Measurements from ENCODE around the gene GTPBP10.

DNA sequence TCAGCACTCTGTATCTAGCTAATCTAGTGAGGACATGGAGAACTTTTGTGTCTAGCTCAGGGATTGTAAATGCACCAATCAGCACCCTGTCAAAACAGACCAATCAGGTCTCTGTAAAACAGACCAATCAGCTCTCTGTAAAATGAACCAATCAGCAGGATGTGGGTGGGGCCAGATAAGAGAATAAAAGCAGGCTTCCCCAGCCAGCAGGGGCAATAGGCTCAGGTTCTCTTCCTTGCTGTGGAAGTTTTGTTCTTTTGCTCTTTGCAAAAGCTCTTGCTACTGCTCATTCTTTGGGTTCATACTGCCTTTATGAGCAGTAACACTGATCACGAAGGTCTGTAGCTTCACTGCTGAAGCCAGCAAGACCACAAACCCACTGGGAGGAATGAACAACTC, 11.5 kb upstream of the GTPBP10 start:
- RRBS: no CpG with 5 or more reads among the region's 1 CpG

- RRBS: no CpG with 5 or more reads among the region's 46 CpGs
These were observed at the start of gene GTPBP10 for GRCh38 chr7:90346390-90347601. GTPBP10 (plus strand) TSS chr7:90346716.

DNA sequence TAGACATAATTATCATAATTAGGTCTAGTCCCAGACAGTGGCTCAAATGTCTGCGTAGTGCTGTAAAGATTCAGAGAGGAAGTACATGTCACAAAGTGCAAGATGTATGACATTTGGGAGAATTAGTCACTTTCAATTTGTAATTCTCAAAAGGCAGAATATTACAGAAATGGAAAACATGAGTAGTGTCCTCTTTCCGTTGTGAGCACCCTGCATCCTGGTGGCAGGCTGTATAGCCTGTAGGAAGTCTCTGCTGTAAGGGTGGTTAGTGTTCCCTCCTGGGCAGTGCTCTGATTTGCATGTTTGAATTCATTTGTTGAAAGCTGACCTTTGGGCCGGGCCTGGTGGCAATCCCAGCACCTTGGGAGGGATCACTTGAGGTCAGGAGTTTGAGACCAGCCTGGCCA, 17.0 kb downstream of the CDK14 start:
- RRBS: no CpG with 5 or more reads among the region's 3 CpGs

GRCh38 chr7:90621169-90621635, 25.1 kb downstream of the CDK14 start:
- RRBS: no CpG with 5 or more reads among the region's 2 CpGs

DNA sequence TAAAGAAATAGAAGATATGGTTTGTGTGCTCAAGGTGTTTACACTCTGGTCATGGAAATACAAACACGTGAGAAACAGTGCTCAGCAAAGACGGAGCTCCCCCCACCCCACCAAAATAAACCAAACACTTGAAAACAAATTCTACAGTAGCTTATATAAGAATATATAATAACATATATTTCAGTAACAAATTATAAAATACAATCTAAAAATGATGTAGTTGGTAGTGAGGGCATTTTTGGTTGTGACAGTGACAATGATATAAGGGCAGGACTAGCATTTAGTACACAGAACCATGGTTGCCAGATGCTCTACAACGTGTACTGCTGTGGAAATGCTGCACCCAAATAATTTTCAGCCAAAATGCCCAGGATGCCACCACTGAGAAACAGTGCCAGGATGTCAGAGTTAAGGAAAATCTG, 121.7 kb downstream of the CDK14 start:
- RRBS: no CpG with 5 or more reads among the region's 3 CpGs

DNA sequence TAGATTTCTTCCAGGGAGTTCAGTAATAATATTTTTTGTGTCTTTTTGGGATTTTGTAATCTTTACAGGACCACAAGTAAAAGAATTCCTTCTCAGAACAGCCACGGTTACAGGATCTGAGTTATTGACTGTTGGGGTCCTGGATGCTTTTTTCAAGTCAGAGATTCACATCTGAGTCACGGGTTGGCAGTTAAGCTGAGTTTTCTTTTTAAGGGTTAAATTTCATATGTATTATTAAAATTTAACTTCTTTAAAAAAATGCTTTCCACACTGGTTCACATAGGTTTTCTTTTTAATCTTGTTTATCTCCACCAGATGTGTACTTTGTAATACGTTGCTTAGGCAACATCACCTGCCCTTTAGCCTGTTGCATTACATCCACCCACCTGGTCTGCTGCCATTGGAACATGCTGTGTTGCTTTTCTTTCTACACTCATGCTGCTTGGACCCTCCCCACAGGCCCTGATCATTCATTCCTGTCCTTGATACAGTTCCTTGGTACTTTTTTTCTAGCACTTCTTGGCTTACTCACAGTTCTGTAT, 124.7 kb downstream of the CDK14 start:
- RRBS: no CpG with 5 or more reads among the region's 3 CpGs

DNA sequence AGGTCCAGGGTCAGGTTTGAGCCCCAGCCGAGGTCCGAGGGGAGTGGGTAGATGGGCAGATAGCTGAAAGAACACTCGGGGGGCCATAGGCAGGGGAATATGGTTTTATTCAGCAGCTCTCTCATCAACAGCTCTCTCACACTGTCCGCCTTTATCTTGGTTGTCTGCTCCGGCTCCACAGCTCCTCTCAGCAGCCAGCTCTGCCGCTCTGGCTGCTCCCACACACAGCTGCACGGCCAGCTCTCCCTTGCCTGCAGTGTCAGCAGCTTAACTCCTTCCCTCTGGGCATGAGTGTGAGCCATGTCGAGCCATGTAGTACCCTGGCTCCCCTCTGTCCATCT, 170.5 kb downstream of the CDK14 start:
- RRBS: no CpG with 5 or more reads among the region's 8 CpGs

- RRBS: no CpG with 5 or more reads among the region's 2 CpGs
These were observed 135.7 kb upstream of the FZD1 start for GRCh38 chr7:91128587-91128906.

GRCh38 chr7:92061037-92061458, 73.2 kb downstream of the CYP51A1 start:
- RRBS: no CpG with 5 or more reads among the region's 5 CpGs

DNA sequence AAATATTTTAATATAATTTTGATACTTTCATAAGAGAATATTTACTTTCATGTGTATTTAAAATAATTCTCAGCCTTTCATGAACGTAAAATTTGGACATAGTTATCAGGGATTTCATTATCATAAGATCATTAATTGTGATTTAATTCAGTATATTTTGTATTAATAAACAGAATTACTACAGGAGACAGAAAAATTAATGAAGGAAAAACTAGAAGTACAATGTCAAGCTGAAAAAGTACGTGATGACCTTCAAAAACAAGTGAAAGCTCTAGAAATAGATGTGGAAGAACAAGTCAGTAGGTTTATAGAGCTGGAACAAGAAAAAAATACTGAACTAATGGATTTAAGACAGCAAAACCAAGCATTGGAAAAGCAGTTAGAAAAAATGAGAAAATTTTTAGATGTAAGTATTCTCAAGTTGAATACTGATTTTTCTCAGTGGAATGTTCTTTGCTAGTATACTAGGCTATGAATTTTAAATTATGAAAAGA, 69.2 kb downstream of the CYP51A1 start:
- RRBS: no CpG with 5 or more reads among the region's 2 CpGs

DNA sequence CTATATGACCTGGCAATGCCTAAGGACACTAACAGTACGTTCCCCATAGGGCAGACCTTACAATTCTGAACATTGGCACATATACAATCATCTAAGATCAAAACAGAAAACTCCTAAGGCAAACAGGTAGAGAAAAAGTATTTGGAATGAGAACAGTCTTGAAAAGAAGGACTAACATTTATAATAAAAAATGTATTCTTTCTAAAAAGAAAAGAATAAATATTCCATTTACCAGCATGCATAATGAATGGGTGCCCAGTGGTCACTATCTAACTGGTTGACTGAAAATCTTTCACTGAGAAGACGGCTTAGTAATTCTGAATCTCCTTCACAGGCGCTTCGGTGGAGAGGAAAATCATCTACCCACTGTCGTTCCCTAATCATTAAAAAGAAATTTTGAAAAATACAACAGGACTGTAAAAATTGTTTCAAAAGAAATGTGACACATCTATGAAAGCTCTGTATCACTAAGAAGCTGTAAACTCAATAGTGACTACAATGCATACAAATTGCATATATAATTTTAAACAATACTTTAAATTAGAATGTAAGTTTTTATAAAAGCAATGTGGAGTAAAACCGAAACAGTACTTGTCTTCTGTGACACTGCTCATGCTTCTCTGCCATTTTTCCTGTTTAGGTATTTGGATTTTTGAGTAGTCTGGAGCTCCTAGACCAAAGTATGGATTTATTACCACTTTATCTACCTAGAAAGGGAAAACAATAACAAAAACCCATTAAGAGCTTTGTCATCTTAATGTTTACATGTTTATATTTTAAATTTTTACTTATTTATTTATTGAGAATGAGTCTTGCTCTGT, 11.3 kb downstream of the KRIT1 start:
- RRBS: no CpG with 5 or more reads among the region's 6 CpGs

GRCh38 chr7:92246731-92246968, 876 bp downstream of the ANKIB1 start:
- RRBS: no CpG with 5 or more reads among the region's 10 CpGs

GRCh38 chr7:92345098-92346175, 99.7 kb downstream of the ANKIB1 start:
- RRBS: no CpG with 5 or more reads among the region's 6 CpGs

DNA sequence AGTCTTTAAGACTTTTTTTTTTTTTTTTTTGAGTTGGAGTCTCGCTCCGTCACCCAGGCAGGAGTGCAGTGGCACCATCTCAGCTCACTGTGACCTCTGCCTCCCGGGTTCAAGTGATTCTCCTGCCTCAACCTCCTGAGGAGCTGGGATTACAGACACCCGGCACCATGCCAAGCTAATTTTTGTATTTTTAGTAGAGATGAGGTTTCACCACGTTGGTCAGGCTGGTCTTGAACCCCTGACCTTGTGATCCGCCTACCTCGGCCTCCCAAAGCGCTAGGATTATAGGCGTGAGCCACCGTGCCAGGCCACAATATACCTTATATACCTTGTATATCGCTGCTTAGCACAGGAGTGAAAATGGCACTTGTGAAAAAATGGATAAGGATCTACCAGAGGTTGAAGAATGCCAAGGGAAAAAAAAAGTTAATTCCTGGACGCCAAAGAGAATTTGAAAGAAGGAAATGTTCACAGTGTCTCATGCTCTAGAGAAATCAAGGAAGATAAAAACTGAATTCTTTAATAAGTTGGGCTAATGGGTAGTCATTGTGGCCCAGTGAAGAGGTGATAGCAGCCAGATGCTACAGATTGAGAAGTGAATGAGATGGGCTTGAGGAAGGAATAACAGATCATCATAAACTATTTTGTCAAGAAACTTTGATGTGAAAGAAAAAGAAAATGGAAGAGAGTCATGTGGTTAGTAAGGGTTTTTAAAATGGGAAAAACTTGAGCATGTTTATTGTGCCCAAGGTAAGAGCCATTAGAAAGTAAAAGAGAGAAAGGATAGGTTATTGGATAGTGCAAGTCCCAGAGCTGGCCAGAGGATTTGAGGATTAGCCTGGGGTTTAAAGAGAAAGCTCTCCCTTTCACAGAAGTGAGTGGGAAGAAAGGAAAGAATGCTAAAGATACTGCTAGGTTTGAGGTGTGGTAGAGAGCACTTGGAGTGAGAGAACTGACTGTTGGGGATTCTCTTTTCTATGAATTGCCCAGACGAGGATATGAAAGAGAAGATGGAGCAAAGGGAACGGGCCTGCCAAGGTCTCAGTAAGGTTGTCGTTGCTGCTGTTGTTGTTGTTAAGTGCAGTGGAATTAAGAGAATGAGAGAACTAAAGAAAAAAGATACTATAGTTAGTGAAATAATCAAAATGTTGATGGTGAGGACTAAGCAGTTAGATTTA, 98.5 kb upstream of the GATAD1 start:
- RRBS: no CpG with 5 or more reads among the region's 15 CpGs

DNA sequence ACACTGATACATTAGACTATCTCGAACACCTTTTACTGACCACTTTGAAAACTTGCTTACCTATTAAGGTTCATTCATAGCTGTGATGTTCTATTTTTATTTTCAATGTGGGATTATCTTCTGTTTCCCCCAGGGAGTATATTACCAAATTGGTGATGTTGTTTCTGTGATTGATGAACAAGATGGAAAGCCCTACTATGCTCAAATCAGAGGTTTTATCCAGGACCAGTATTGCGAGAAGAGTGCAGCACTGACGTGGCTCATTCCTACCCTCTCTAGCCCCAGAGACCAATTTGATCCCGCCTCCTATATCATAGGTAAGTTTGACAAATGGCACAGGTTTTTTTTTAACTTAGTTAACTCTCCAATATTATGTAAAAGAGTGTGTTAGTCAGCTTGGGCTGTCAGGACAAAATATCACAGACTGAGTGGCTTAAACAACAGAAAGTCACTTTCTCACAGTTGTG, 7.1 kb downstream of the GATAD1 start:
- RRBS: no CpG with 5 or more reads among the region's 4 CpGs

GRCh38 chr7:92527462-92528134, 722 bp downstream of the PEX1 start:
- RRBS: 2% methylated on average over 8 of the region's 27 CpGs

DNA sequence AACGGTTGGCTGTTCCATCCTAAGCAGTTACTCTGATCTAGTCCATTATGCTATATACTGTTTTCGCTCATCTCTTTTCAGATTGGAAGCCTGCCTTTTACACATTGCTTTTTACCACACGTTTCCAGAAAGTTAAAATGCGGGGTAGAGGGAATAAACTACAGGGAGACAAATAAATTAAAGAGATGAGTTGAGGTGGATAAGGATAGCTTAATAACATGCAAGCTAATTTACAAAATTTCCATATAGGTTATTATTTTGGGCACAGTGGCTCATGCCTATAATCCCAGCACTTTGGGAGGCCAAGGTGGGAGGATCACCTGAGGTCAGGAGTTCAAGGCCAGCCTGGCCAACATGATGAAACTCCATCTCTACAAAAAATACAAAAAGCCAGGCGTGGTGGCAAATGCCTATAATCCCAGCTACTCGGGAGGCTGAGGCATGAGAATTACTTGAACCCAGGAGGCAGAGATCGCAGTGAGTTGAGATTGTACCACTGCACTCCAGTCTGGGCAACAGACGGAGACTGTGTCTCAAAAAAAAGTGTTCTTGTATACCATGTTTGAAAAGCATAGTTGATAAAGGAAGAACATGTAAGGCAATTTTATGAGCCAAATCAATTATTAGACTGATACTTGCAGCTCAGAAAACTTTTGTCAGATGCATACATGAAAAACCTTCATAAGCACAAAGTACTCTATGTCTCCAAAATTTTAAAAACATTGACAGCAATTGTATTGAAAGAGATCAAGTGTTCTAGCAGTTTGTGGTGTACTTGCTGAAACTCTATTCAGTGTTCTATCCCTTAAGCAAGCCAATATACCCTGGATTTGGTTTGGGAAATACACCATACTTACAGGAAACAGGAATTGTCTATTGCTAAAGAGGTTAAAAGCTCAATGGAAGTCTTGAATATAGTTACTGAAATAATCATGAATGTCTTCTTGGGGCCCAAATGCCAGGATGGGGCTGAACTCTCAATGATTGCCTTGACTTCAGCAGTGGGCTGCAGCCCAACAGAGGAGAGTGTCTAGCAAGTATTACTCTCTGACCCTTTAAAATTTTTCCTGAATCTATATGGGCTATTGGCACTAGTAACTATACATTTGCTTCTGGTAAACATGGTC, 10.9 kb downstream of the RBM48 start:
- RRBS: no CpG with 5 or more reads among the region's 8 CpGs

DNA sequence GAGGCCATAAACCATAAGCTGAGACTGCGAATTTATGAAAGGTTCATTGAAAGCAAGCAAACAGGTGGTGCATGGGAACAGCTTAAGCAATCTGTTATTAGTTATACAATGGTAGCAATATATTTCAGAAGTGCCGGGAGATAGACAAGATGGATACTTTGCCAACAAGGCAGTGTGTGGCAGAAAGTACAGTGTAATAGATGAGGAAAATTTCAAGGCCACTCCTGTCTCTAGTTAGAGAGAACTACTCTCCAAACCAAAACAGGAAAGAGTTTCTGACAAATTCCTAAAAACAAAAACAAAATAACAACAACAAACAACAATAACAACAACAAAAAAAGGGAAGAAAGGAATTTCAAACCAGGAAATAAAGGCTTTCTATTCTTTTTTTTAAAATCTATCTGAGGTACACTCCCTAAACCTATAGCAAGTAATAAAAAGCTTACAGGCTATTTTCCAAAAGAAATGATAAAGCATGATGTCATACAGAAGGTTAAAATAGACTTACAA, 23.7 kb upstream of the FAM133B start:
- RRBS: no CpG with 5 or more reads among the region's 2 CpGs

DNA sequence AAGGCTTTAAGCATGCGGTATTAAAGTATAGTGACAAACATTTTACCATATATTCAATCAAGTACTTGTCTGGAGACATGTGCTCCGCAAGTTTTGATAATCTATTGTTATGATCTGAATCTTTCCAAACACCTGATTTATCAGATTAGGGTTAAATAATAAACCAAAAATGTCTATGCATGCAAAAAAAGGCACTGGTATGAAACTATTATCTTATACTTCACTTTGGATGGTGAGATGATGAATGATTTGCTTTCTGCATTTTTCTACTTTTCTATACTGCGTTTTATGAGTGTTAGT, 37.7 kb upstream of the FAM133B start:
- RRBS: no CpG with 5 or more reads among the region's 3 CpGs

GRCh38 chr7:92718023-92719076, 118.0 kb downstream of the CDK6 start:
- RRBS: no CpG with 5 or more reads among the region's 22 CpGs